ENCODE results near the genes SPSB3, NTHL1 and E4F1.

DNA sequence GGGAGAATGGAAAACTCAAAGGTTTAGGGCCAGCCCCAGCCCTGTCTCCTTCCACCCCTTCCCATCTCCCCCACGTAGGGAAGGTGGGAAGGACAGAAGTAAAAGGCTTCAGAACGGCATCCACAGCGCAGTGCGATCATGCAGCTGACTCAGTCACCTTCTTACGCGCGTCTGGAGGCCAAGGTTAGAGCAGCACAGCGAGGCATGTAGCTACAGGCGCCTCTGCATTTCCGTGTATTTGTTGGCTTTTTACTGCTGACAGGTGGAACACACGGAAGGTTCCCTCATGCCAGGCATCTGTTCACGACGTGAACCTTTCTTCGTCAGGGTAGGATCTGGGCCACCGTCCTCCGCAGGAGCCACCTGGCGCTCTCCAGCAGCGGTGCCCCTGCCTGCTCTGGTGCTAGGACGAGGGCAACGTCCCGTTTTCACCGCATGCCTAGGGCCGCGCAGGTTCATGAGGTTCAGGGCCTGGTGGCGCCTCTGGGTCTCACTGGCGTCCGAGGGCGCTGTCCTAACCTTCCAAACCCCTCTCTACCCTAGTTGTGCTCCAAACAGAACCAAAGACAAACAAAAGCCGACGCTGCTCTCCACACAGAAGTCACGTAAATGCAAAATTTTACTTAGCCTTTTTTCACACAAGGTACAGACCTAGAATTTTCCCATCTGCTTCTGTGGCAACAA, 15.3 kb downstream of the TMEM204 start:
- RRBS: no CpG with 5 or more reads among the region's 31 CpGs

DNA sequence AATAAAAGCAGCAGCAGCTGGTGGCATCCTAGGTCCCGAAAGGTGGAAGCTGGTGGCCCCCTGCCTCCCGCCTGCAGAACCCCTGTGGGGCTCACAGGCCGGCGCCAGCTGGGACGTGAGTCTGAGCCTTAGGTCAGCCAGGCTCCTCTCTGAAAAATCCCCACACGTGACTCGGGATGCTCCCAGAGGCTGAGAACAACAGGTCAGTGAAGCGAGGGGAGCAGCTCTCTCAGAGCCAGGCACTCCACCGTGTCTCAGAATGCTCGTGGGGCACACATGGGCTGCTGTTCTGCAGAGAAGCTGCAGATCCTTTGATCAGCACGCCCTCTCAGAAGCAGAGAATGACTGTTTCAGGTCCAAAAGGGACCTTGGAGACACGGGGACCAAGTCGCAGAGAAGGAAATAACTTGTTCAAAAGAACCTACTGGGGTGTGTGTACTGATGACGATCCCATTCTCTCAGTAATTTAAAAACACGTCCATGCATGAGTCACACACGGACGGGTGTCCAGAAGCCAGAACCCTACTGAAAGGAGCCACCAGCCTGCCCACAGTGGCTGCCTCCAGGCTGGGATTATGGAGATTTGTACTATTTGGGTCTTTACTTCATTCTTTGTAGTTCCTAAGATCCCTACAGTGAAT, 27.6 kb downstream of the TMEM204 start:
- RRBS: no CpG with 5 or more reads among the region's 17 CpGs

- RRBS: 2% methylated on average over 32 of the region's 67 CpGs
Measured at GRCh38 chr16:1773342-1773888, 481 bp upstream of the MRPS34 start.

DNA sequence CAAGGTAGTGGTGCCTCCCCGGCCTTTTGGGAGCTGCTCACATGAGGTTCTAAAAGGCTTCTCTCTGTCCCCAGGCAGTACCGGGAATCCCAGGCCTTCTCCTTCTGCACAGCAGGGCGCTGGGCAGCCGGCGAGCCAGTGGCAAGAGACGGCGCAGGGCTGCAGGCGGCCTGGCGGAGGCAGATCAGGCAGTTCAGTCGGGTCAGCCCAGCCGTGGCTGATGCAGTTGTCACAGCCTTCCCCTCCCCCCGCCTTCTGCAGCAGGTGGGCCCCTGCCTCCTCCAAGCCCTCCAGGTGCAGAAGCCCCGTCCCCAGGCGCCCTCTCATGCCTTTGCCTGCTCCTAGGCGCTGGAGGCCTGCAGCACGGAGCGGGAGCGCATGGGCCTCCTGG, 2.8 kb upstream of the MRPS34 start:
- RRBS: 72% methylated on average over 4 of the region's 18 CpGs

DNA sequence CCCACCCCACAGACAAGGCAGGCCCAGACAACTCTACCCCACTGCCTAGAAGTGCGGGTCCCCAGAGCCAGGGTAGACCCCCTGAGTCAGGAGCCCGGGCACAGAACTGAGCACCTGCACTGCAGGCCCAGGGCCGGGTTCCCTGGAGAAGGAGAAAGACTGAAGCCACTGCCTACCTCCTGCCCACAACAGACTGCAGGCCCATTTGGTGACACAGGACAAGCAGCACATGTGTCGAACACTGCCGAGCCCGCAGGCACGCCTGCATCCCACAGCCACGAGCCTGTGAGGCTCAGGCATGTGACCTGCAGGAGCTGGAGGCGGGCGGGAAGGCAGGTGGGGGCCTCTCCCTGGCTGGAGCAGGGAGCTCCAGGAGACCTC, 2.8 kb downstream of the SPSB3 start:
- RRBS: no CpG with 5 or more reads among the region's 10 CpGs

- RRBS: 89% methylated on average over 6 of the region's 18 CpGs
Measured at GRCh38 chr16:1779932-1780422, 2.4 kb downstream of the SPSB3 start.

DNA sequence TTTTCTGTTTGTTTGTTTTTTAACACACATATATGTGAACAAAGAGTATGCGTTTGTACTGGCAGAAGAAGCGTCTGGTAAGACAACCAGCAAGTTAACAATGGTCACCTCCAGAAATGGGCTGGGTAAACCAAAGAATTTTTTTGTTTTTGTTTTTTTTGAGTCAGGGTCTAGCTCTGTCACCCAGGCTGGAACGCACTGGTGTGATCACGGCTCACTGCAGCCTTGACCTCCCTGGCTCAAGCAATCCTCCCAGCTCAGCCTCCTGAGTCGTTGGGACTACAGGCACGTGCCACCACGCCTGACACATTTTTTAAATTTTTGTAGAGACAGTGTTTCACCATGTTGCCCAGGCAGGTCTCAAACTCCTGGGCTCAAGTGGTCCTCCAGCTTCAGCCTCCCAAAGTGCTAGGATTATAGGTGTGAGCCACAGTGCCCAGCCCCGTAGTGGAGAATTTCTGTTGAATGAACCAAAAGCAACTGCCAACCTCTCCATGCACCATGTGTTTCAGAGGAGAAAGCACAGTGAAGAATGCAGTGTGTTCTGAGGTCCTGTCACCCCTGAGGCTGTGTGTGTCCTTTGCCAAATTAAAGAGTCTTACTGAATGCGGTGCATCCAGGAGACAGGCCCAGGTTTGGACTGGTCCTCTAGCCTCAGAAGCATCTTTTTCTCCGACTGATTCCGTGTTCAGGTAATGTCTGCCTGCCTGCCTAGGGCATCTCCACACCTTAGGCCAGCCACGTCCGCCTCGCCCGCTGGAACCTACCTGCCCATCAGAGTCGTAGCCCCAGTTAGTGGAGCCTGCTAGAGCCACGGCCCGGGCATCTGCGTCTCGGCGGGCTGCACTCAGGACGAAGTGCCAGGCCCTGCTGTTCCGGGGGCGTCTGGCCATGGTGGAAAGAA, 1.5 kb downstream of the SPSB3 start:
- RRBS: 70% methylated on average over 6 of the region's 24 CpGs

- RRBS: 2% methylated on average over 28 of the region's 117 CpGs
Measured at GRCh38 chr16:1782270-1783207, at the start of gene SPSB3. Gene SPSB3, minus strand, starts transcription at chr16:1782571.

DNA sequence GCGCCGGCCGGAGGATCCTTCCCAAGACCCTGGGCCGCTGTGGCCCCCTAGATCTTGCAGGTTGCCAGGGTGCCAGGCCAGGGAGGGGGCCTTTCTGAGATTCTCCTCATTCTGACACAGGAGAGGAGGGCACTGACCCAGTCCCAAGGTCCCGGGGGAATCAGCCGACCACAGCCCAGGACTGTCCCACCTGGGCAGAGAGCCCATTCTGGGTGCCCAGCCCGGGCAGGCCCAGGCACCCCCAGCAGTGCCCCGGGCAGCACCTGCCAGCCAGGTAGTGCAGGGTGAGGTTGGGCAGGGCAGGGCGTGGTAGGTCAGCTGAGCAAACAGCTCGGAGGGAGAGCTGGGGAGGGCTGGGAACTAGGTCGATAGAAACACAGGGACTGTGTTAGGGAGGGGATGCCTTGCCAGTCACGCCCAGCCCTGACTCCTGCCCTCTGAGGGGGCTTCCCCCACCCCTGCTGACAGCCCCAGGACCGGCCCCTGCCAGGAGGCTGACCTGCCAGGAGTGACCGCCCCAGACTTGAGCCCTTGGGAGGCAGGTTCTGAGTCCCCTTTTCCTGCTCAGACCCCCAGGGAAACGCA, 4.9 kb downstream of the HS3ST6 start:
- RRBS: 55% methylated on average over 3 of the region's 15 CpGs

DNA sequence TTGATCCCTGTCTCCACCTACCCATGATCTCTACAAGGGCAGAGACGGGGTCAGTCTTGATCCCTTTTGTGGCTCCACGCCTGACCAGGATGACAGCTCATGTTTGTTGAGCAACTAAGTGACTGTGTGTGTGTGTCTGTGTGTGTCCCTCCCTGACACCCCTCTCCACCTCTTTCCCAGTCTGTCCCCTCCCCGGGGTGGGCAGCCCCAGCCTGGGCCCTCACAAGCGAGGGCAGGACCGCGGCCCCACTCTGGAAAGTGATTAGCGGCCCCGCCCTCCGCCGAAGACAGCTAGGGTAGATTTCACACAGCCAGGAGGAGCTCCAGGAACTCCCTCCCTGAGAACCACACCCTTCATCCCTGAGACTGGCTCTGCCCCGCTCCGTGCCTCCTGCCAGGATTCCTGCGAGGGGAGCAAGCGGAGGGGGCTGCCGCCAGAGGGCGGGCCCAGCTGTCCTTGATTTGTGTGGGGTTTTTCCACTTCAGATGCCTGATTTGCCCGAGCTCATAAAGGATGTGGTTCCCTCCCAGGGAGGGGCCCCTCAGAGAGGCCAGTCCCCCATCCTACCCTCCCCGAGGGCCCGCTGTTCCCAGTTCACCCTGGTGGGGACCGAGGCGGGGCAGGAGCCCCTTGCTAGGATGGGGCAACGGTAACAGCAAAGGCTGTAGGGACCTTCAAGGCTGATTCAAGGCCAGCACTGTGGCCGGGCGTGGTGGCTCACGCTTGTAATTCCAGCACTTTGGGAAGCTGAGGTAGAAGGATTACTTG, 5.4 kb upstream of the HS3ST6 start:
- RRBS: no CpG with 5 or more reads among the region's 25 CpGs

GRCh38 chr16:2027570-2028099, 933 bp downstream of the NHERF2 start:
- RRBS: 9% methylated on average over 1 of the region's 12 CpGs

- RRBS: 38% methylated on average over 9 of the region's 35 CpGs
Measured at GRCh38 chr16:2040708-2041695, 6.6 kb downstream of the NTHL1 start.

GRCh38 chr16:2047039-2048131, at the start of gene NTHL1:
Gene NTHL1, minus strand, starts transcription at chr16:2047834.
- RRBS: 1% methylated on average over 42 of the region's 87 CpGs

DNA sequence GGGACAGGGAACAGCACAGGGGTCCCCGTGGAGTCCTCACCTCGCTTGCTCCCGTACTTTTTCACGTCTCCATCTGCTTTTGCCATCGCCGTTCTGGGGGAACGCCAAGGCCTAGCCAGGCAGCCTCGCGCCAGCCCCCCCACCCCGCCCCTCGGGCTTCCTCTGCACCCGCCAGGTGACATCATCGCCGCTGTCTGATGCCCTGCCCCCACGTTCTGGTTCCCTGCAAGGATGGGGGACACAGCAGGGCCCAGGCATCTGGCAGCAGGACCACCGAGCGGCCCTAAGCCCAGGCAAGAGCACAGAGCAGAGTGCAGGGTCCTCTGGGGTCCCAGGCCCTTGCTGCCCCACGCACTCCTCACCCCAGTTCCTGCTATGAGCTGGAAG, 12.3 kb downstream of the PKD1 start:
- RRBS: no CpG with 5 or more reads among the region's 18 CpGs

- RRBS: no CpG with 5 or more reads among the region's 34 CpGs
Measured at GRCh38 chr16:2125956-2126993, 9.4 kb downstream of the PKD1 start.

- RRBS: no CpG with 5 or more reads among the region's 8 CpGs
Measured at GRCh38 chr16:2153704-2154045, 1.9 kb upstream of the TRAF7 start.

GRCh38 chr16:2169695-2170941, 14.5 kb downstream of the TRAF7 start:
- RRBS: 41% methylated on average over 14 of the region's 58 CpGs

DNA sequence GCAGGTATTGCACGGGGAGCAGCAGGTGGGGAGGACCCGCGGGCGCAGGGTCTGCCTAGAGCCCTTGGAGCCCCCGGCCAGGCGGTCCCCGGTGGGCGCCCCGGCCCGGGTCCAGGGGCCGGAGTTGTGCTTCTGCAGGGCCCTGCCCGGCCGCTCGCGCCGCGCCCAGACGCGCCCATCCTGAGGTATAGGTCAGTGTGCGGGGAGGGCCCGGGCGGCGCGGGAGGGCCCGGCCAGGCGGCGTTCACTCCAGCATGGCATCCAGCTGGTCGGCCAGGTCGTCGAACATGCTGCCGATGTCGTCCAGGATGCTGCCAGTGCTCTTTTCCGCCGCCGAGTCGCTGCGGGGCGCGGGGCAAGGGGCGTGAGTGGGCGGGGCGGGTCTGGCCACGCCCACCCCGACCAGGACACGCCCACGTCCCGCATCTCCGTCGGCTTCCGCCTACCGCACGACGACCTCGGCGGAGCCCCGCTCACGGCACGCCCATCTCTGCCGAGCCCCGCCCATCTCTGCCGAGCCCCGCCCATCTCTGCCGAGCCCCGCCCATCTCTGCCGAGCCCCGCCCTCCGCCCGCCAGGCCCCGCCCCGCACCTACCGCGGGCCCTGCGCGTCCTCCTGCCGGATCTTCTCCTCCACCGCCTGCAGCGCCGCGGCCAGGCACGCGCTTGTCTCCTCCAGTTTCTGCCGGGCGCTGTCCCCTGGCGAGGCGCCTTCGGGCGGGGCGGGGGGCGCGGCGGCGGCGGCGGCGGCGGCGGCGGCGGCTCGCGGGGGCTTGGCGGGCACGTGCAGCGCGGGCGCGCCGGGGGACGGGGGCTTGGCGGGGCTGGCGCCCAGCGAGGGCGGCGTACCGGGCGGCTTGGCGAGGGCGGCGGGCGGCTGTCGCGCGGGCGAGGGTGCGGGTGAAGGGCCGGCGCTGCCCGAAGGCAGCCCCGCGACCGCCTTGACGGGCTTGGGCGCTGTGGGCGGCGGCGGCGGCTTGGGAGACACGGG, 17.8 kb downstream of the CASKIN1 start:
- RRBS: 42% methylated on average over 37 of the region's 138 CpGs

DNA sequence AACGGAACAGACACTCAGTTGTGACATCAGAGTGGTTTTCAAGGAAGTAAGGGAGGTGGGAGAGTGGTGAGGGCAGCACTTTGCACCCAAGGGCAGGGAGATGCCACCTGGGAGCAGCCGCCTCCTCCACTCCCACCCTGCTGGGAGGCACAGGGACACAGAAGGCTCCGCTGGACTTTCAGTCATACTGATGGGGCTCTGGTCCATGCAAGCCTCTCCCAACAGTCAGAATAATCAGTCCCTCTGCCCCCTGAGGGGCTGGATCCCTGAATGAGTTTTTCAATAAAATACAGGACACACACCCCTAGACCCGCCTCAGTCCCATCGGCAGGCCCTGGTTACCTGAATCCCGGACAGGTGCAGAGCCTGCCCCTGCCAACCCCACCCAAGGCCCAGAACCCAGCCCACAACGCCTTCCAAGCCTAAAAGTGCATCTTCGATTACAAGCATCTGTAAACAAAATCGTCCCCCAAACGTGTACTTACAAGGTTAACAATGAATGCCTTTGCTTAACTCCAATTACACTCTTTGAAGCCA, 1.5 kb downstream of the PGP start:
- RRBS: no CpG with 5 or more reads among the region's 10 CpGs

- RRBS: under 1% methylated on average over 13 of the region's 70 CpGs
Measured at GRCh38 chr16:2223007-2223749, at the start of gene E4F1. Gene E4F1, plus strand, starts transcription at chr16:2223591.

Measured in pericardium (tissue), 1 donor.